ENCODE measurements around the genes CNKSR2, SMPX, MAGEB6B and MAGEB1.

DNA sequence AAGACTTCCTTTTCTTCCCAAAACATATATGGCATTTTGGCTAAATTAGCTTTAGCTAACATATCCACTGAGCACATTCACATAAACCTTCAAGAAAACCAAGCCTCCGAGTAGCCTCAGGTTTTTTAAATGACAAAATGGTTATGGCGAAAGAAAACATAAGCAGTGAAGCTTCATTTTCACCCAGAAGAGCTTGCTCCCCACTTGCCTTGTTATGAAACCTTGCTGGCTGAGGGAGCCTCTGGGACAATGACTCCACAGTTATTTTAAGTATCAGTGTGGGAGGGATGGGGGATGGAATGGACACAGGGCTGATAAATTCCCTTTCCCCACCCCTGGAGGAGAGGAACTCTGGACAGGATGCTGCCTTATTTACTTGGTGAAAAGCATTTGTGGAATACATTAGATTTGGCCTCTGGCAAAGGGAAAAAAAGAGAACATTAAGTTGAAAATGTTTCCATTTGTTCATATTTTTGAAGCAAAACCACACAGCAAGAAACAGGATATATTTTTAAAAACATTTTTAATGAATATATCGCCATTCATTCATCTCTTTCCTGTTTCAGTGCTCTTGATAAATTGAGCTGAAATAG is 220.7 kb upstream of the CNKSR2 start:
- PRO-cap, 6 experiments = peak in 1 of 6 experiments; most common plus-strand start position 344 of the sequence (in 1); most common minus-strand start position 216 of the sequence (in 1)
- RAMPAGE, long total RNA, 2 experiments = no peak in any of the 2 experiments
- RRBS = no CpG with 5 or more reads among the region's 3 CpGs

DNA sequence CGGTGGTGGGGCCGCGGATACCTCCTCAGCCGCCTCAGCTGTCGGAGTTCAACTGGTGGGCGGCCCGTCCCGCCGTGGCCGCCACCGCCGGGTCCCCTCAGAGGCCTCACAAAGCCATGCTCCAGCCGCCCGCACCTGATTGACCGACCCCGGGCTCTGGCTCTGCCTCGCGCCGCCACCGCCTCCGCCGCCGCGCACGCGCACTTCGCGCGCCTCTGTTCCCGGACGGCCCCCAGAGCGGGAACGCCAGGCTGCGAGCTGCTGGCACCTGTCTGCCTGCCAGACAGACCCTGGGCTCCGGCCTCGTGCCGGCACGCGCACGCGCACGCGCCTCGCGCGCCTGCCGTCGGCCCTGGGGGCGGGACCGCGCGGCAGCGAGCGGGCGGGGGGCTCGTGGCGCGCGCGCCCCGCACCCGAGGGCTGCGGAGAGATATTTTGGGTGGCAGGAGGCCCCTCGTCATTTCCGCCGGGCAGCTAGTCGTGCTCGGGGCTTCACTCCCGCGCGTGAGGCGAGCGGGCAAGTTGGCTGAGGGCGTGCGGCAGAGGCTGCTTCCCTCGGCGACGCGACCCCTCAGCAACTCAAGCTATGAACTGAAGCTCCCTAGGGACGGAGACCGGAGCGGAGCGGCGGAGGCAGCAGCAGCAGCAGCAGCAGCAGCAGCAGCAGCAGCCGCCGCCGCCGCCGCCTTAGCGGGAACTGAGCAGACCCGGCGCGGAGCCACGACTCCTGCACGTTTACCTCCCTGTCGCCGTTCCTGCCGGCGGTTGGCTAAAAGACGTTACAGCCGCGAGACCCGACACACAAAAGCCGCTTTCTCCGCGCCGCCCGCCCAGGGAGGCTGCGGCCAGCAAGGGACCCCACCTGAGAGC is at the start of gene CNKSR2:
Gene CNKSR2 (plus strand): TSS at position 457 of the 870 bp plus-strand sequence.
- PRO-cap, 6 experiments = peak in 4 of 6 experiments; most common plus-strand start position 495 of the sequence (in 4); most common minus-strand start position 194 of the sequence (in 1)
- RAMPAGE, long total RNA, 2 experiments = start-site peak on the plus strand in 1 of 2 experiments, centred at position 497 of the sequence, 6 reads per replicate
- RRBS = 1% methylated on average over 40 of the region's 109 CpGs

DNA sequence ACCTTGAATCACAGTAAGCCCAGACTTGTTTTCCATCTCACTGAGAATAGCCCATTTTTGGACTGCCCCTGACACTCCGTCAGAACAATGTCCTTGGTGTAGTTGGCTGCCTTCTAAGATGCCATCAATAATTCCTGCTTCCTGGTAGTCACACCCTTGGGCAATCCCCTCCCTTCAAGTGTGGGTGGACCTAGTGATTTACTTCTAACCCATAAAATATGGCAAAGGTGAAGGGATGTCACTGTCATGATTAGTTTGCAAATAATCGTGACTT is 19.9 kb upstream of the KLHL34 start:
- PRO-cap, 6 experiments = no peak in any of the 6 experiments
- RAMPAGE, long total RNA, 2 experiments = no peak in any of the 2 experiments
- RRBS = no CpG with 5 or more reads among the region's 2 CpGs

DNA sequence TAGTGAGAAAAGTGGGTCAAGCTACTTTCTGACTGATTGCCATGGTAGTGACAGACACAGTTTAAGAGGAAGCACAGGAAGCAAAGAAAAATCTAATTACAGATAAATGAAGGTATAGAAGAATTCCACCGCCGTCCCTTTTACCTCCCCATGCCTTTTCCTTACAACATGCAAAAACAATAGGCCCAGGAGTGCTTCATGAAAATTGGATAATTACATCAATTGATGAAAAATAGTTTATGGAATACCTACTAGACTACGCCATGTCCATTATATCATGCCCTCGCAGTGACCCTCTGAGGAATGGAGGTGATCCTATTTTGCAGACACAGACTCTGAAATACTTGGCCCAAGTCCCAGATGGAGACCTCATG is 15.8 kb downstream of the SMPX start:
- PRO-cap, 6 experiments = no peak in any of the 6 experiments
- RAMPAGE, long total RNA, 2 experiments = no peak in any of the 2 experiments
- RRBS = no CpG with 5 or more reads among the region's 4 CpGs

GRCh38 chrX:21757718-21758366 is at the start of gene SMPX:
TSS of gene SMPX (minus strand) at chrX:21758116.
- PRO-cap, 6 experiments = peak in 6 of 6 experiments; most common plus-strand start chrX:21758272 (in 2); most common minus-strand start chrX:21758113 (in 6)
- RAMPAGE, long total RNA, 2 experiments = start-site peak on the minus strand in 2 of 2 experiments, at chrX:21757973-21758179 at its widest, 18,118 to 23,803 reads per replicate
- RRBS = 16% methylated on average over 7 of the region's 16 CpGs

- PRO-cap, 6 experiments = no peak in any of the 6 experiments
- RAMPAGE, long total RNA, 2 experiments = no peak in any of the 2 experiments
- RRBS = no CpG with 5 or more reads among the region's 3 CpGs
These were observed 73.3 kb downstream of the PHEX start for GRCh38 chrX:22105367-22105798.

DNA sequence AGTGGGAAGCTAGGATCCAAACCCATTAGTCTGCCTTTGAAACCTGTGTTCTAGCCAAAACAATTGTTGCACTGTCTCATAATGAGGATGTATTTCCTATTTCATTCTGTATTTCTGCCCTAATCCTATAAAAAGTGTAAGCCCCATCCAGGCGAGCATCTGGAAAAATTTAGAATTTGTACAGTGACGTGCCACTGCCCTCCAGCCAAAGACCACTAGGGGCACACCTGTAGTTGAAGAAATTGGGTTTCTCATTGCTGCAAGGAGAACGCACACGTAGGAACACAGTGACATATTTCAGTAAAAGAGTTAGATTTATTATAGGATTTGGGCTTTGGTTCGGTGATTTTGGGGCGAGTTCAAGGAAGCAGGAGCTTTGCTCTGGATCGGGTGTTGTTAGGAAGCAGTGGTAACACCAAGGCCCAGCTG is 796 bp downstream of the CXorf58 start:
- PRO-cap, 6 experiments = no peak in any of the 6 experiments
- RAMPAGE, long total RNA, 2 experiments = no peak in any of the 2 experiments
- RRBS = no CpG with 5 or more reads among the region's 7 CpGs

- PRO-cap, 6 experiments = no peak in any of the 6 experiments
- RAMPAGE, long total RNA, 2 experiments = no peak in any of the 2 experiments
- RRBS = no CpG with 5 or more reads among the region's 9 CpGs
These were observed 45.3 kb downstream of the CXorf58 start for GRCh38 chrX:23952906-23953777.

GRCh38 chrX:24023908-24024267 is 3.1 kb downstream of the KLHL15 start:
- PRO-cap, 6 experiments = no peak in any of the 6 experiments
- RAMPAGE, long total RNA, 2 experiments = no peak in any of the 2 experiments
- RRBS = no CpG with 5 or more reads among the region's 9 CpGs

DNA sequence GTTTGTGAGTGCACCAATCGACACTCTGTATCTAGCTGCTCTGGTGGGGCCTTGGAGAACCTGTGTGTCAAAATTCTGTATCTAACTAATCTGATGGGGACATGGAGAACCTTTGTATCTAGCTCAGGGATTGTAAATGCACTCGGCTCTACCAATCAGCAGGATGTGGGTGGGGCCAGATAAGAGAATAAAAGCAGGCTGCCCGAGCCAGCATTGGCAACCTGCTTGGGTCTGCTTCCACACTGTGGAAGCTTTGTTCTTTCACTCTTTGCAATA is 4.3 kb upstream of the EIF2S3 start:
- PRO-cap, 6 experiments = no peak in any of the 6 experiments
- RAMPAGE, long total RNA, 2 experiments = no peak in any of the 2 experiments
- RRBS = no CpG with 5 or more reads among the region's 3 CpGs

DNA sequence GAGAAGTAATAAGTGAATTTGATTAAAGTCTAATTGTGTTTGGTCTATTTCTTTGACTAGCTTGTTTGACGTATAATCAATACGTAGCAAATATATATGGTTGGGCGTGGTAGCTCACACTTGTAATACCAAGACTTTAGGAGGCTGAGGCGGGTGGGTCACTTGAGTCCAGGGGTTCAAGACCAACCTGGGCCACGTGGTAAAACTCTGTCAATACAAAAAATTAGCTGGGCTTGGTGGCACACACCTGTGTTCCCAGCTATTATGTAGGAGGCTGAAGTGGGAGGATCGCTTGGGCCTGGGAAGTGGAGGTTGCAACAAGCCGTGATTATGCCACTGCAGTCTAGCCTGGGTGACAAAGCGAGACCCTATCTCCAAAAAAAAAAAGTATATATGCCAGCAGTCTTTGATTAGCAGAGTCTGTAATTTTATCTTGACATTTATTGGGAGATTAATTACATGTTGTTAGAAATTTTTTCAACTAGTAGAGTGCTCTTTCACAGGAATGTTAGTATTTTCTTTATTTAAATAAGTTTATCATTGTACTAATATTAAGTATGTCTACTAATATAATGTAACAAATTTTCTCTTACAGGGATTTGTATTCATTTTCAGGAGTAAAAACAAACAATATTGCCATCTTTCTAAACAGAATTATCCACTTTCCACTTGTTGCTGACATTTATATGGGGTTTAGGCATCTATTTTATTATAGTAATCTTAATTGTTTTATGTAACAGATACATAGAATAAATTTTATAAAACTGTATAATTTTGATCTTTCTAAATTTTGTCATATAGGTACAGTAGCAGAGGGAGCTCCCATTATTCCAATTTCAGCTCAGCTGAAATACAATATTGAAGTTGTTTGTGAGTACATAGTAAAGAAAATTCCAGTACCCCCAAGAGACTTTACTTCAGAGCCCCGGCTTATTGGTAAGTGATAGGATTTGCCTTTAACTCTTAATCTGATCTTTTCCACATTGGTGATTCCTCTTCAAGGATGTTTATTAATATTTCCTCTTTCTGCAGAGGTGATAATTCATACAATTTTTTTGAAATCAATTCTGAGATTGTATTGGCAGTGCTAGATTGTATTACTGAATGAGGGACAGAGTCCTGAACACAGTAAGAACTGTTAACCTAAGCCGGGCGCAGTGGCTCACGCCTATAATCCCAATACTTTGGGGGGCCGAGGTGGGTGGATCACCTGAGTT is 9.1 kb downstream of the EIF2S3 start:
- PRO-cap, 6 experiments = no peak in any of the 6 experiments
- RAMPAGE, long total RNA, 2 experiments = no peak in any of the 2 experiments
- RRBS = no CpG with 5 or more reads among the region's 13 CpGs

- PRO-cap, 6 experiments = no peak in any of the 6 experiments
- RAMPAGE, long total RNA, 2 experiments = no peak in any of the 2 experiments
- RRBS = no CpG with 5 or more reads among the region's 5 CpGs
These were observed 16.9 kb downstream of the ZFX start for GRCh38 chrX:24166222-24167113.

DNA sequence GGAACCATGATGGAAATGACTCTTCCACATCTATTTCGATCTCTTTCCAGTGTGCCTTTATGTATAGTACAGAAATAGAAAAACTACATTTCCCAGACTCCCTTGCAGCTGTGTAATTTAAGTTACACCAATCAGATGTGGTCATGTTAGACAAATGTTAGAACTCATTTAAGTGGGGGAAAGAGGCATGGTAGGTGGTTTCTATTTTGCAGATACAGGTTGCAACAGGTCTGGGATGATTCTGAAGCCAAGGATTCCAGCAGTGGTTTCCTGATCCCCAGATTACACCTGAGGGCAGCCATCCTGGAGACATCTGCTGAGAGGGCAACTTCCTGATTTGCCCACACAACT is 38.7 kb upstream of the PDK3 start:
- PRO-cap, 6 experiments = no peak in any of the 6 experiments
- RAMPAGE, long total RNA, 2 experiments = no peak in any of the 2 experiments
- RRBS = no CpG with 5 or more reads among the region's 1 CpG

DNA sequence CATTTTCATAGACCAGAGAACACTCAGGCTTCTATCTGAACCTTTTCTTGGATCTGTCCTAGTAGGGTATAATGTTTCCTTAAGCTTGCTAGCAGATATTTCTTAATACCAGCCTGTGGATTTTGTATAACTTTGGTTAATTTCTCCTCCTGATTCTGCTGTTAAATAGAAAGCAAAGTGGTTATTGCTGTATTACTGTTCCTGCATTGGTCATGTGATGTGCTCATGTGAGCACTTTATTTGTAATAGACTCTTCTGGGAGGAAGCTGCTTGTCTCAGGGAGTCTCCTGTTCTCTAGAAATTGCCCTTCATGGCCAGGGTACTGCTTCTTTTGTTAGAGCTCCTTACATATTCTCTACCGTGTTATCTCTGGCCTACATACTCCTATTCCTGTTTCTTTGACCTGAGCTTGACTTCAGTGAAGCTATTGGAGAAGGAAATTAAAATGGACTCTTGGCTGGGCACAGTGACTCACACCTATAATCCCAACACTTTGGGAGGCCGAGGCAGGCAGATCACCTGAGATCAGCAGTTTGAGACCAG is 14.0 kb downstream of the PDK3 start:
- PRO-cap, 6 experiments = no peak in any of the 6 experiments
- RAMPAGE, long total RNA, 2 experiments = no peak in any of the 2 experiments
- RRBS = no CpG with 5 or more reads among the region's 2 CpGs

GRCh38 chrX:25003050-25003648 is 12.6 kb downstream of the ARX start:
- PRO-cap, 6 experiments = no peak in any of the 6 experiments
- RAMPAGE, long total RNA, 2 experiments = no peak in any of the 2 experiments
- RRBS = 8% methylated on average over 12 of the region's 37 CpGs

DNA sequence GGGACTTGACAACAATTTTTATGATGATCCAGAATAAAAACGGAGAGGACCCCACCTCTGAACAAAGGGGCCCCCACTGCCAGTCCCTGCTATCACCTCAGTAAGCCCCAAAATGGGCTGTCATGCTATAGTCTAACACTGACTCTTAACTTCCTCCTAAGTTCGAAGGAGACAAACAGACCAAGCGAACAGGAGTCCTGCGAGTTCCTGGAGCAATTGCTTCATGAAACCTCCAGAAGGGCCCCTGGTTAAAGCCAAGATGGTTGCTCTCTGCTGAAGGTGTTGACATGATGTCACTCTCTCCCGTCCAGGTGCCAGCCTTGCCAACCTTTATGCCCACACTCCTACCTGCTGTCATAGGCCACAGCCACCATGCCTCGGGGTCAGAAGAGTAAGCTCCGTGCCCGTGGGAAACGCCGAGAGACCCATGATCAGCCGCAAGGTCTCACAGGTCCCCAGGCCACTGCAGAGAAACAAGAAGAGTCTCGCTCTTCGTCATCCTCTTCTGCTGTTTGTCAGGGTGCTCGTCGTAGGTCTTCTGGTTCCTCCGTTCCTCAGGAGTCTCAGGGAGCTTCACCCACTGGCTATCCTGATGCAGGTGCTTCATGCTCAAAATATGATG is at the start of gene MAGEB6B:
Gene MAGEB6B (plus strand): TSS at position 373 of the 622 bp plus-strand sequence.
- PRO-cap, 6 experiments = no peak in any of the 6 experiments
- RAMPAGE, long total RNA, 2 experiments = no peak in any of the 2 experiments
- RRBS = no CpG with 5 or more reads among the region's 16 CpGs

GRCh38 chrX:27565882-27566770 is 24.0 kb upstream of the DCAF8L2 start:
- PRO-cap, 6 experiments = no peak in any of the 6 experiments
- RAMPAGE, long total RNA, 2 experiments = no peak in any of the 2 experiments
- RRBS = no CpG with 5 or more reads among the region's 5 CpGs

- PRO-cap, 6 experiments = no peak in any of the 6 experiments
- RAMPAGE, long total RNA, 2 experiments = no peak in any of the 2 experiments
- RRBS = no CpG with 5 or more reads among the region's 45 CpGs
These were observed at the start of gene MAGEB1 for GRCh38 chrX:30246514-30247532. TSS of gene MAGEB1 (plus strand) at chrX:30247146.

- PRO-cap, 6 experiments = no peak in any of the 6 experiments
- RAMPAGE, long total RNA, 2 experiments = no peak in any of the 2 experiments
- RRBS = no CpG with 5 or more reads among the region's 3 CpGs
These were observed 9.9 kb upstream of the GK start for GRCh38 chrX:30643017-30643936.

GRCh38 chrX:30719993-30720755 is 67.0 kb downstream of the GK start:
- PRO-cap, 6 experiments = no peak in any of the 6 experiments
- RAMPAGE, long total RNA, 2 experiments = no peak in any of the 2 experiments
- RRBS = no CpG with 5 or more reads among the region's 4 CpGs

Data from heart left ventricle (tissue), 7 donors.